Ascending aorta (tissue), 1 donor: ENCODE measurements around the genes KATNB1 and SETD6.

- PRO-cap: no peak
Observed at GRCh38 chr16:57318117-57318724, 33.7 kb upstream of the PLLP start.

DNA sequence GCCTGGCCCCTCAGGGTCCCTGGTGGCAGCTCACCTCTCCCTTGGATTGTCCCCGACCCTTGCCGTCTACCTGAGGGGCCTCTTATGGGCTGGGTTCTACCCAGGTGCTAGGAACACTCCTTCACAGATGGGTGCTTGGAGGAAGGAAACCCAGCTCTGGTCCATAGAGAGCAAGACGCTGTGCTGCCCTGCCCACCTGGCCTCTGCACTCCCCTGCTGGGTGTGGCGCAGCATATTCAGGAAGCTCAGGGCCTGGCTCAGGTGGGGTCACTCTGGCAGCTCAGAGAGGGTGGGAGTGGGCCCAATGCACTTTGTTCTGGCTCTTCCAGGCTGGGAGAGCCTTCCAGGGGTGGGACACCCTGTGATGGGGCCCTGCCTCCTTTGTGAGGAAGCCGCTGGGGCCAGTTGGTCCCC is 12.2 kb downstream of the CX3CL1 start:
- PRO-cap: no peak

GRCh38 chr16:57433786-57434573 is 13.2 kb downstream of the CIAPIN1 start:
- PRO-cap: no peak

GRCh38 chr16:57470491-57471281 is 8.2 kb downstream of the POLR2C start:
- PRO-cap: no peak

DNA sequence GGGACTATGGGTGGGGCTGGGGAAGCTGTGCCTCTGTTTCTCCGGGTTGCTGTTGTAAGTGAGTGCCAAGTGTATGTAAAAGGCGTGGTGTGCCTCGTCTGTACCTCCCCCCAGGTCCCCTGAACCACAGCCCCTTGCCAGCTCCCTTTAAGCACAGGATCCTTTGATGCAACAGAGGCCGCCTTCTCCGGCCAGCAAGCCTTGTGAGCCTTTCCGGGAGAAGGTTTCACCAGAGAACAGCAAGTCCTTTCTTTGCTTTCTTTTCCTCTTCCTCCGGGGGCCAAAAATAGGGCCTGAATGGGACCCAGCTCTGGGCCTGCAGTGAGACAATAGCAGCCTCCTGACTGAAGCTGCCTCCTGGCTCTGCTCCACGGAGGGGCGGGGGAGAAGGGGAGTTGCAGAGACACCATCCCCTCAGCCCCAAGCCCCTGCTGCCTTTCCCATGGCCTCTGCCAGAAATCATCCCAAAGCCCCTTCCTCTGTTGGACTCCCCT is 9.0 kb downstream of the ADGRG1 start:
- PRO-cap: no peak

GRCh38 chr16:57653856-57654637 is 14.1 kb upstream of the ADGRG3 start:
- PRO-cap: no peak

GRCh38 chr16:57735663-57736458 is at the start of gene KATNB1:
TSS of gene KATNB1 (plus strand) at chr16:57735770.
- PRO-cap: unidirectional peak, plus-strand start at chr16:57735781

DNA sequence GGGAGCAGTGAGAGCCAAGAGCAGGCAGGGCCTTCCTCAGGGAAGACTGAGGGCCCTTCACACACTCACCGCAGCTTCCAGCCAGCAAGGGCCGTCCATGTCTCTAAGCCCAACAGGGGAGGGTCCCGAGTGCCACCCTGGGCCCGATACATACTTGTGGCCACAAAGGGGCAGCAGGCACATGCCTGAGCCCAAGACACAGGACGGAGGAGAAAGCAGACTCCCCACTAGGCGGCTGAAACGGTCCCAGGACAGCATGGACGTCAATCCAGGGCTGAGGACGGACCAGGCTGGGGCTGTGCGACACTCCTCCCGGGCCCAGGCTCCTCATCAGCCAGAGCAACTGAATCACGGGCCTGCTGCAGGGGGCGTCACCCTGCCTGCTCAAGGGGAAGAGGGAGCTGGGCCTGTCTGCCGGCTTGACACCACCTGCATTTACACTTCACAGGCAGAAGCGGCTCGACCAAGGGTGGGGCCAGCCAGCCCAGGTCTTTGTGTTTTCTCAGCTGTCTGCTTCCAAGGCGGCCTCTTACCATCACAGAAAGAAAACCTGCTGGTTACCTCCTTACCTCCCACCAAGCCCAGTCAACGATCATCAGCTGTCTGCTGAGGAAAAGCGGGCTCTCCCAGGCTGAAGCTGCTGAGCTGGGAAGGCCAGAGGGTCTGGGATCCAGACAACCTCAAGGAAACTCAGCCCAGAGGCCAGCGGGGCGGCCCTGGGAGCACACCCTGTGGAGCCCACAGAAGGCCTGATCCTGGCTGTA is 26.5 kb downstream of the KIFC3 start:
- PRO-cap: no peak

DNA sequence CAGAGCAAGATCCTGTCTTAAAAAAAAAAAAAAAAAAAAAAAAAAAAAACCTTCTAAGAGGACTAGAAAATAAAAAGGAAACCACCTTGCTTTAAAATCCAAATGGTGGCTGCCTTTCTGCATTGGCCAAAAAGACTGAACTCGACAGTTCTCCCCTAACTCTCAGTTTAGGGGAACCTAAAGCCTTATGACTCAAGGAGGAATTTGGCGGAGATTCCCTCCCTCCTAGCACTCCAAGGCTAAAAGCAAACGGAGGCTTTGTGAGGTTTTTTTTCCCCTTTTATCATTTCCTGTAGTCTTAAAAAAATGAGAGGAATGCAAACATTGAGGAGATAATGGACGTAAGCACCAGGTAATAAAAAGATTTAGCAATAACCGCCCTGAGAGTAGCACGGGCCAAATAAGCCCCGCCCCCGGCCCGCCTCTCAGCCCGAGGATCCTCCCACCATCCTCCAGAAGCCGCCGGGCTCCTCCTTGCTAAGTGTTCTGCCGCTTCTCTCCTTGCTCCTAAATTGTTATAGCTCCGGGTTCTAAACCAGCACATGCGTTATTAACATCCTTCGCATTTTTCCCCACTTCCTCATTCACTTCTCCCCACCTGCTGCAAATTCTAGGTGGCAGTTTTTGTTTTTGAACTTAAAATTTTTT is 5.7 kb upstream of the KIFC3 start:
- PRO-cap: no peak

DNA sequence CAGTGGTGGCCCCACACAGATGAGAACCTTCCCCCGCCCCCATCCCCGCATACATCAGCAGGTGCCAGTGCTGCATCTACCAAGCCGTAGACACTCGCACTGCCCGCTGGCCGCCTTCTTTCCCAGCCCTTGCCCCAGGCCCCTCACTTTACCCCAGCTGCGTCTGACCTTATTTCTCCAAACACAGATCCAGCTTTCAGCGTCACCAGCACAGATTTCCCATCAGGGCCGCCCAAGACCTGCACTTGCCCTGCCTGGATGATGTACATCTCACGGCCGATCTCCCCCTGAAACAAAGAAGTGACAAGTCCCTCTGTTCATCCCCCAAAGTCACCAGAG is 73.3 kb downstream of the CNGB1 start:
- PRO-cap: no peak

- PRO-cap: no peak
Observed at GRCh38 chr16:57935908-57936269, 35.0 kb downstream of the CNGB1 start.

- PRO-cap: no peak
Observed at GRCh38 chr16:57959735-57960077, 11.2 kb downstream of the CNGB1 start.

DNA sequence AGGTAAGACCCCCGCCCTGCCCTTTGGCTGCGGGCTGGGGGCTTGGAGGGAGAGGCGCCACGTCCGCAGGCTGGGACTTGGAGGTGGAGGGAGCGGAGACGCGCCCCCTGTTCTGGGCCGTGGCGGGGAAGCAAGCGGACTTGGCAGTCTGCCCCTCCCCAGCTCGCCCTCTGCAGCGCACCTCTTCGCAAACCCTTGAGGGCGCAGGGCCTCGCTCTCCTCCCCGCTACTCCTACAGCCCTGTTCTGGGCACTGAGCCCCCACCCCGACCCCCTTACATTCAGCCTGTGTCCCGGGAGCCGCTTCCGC is 911 bp downstream of the MMP15 start:
- PRO-cap: no peak

DNA sequence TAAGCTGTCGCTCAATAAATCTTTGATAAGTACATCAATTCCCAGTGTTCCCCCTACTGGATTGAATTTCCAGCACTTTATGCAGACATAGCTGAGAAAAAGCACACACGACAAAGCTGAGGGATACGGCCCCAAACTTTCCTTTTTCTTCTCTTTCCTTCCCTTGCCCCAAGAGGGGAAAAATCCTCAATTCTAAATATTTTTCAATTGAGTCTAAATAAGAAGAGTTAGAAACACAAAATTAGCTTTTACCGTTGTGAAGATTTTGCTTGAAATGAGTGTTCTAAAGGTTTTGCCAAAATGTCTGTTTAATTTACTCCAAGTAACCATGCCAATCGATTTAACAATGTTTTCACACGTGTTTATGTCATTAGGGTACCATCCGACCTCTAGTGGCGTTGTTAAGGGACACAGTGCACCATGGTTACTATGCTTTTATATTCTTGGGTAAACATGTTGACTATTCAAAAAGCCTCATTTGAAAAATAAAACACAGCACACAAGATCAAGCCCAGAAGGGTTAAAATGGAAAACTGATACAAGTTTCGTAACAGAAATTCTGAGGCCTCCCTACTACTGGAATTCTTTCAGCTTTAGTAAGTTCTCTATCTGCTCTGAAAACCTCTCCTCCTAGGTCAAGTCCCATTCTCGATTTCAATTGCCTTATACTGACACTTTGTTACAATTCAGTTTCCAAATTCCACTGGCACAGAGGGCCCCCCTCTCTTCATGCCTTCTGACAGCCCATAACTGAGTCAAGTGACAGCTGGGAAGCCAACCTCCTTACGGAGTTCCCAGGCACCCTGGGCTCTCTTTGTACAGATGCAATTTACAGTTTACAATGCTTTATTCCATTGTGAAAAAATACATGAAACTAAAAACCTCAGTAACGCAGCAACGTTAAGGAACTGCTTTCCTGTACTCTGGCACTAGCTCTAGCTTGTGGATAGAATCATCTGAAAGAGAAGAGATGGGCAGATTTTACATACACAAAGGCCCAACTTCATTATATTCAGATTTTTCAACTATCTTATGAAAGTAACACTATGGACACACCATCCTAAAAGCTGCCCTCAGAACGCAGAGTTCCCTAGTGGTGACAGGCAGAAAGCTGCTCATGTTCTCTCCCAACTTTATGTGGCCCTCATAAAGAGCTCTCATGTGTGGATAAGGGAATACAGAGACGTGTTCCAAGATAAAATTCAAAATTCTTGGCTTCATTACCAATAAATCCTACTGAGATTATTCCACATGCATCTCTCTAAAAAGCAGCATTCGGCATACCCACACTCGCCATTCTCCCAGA is 2.0 kb downstream of the CFAP20 start:
- PRO-cap: no peak

GRCh38 chr16:58128048-58128959 is 877 bp downstream of the CFAP20 start:
- PRO-cap: unidirectional peak, plus-strand start at chr16:58128884

DNA sequence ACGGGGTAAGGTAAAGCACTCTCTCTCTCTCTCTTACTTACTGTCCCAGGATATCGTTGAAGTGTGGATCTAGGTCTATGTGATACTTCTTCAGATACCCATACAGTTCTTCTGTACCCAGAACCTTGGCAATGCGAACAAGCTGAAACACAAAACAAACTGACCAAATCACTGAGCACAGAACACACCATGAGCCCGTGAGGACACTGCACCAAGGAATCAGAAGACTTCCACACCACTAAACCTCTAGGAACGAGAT is 31.4 kb downstream of the CSNK2A2 start:
- PRO-cap: no peak

- PRO-cap: no peak
Observed at GRCh38 chr16:58264796-58265297, 15.1 kb downstream of the CCDC113 start.

GRCh38 chr16:58462707-58463913 is 36.8 kb upstream of the NDRG4 start:
- PRO-cap: no peak

DNA sequence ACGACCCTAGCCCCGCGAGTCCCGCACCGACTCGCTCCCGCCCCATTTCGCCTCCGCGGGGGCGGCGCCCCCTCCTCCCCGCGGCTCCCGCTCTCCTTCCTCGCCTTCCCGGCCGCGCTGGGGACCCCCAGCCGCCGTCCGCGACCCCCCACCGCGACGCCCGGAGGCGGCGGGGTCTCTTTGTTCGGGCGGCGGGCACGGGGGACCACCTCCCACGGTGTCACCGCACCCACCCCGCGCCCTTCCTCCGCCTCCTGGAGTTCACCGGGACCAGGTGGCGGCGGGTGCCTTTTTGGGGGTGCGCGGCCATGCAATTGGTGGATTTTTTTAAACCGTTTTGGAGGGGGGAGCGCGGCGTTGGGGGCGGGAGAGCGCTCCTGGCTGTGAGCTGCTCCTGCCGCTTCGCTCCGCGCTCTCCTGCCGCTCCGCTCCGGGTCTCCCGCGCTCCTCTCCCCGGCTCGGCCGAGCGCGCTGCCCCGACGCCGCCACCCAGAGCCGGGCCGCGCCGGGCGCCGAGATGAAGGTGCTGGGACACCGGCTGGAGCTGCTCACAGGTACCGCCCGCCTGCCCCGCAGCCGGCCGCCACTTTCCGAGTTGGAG is 35.9 kb upstream of the NDRG4 start:
- PRO-cap: no peak

DNA sequence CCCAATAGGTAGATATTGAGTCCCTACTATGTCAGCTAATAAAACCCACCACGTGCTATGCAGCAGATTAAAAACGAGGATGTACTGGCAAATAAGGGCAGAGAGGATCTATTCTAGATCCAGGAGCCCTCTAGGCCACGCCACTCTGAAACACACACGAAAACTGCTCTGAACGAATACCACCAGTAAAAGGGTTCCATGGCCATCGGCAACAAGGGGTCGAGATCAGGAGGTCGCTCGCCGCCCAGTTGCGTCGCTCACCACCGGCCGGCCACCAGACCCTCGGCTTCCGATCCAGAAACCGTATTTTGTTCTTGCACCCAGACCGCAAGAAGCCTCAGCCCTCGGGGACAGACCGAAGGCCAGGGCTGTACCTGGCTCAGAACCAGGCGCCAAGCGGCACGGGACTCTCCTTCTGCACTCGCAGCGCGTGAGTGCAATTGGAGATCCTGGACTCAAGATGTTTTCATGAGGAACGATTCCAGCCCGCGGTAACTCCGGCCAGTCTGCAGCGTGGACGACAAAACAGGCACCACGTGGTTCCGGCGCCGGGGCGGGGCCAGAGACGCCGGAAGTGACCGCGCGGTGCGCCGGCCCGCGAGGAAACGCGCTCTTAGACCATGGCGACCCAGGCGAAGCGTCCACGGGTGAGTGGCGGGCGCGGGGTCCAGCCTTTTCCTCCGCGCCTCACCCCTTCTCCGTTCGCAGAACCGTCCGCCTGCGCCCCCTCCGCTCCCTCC is at the start of gene SETD6:
Gene SETD6 (plus strand): TSS at position 600 of the 740 bp plus-strand sequence.
- PRO-cap: no peak